Hematopoietic multipotent progenitor cell (in vitro differentiated cells): Measurements from ENCODE around the gene HEATR3.

DNA sequence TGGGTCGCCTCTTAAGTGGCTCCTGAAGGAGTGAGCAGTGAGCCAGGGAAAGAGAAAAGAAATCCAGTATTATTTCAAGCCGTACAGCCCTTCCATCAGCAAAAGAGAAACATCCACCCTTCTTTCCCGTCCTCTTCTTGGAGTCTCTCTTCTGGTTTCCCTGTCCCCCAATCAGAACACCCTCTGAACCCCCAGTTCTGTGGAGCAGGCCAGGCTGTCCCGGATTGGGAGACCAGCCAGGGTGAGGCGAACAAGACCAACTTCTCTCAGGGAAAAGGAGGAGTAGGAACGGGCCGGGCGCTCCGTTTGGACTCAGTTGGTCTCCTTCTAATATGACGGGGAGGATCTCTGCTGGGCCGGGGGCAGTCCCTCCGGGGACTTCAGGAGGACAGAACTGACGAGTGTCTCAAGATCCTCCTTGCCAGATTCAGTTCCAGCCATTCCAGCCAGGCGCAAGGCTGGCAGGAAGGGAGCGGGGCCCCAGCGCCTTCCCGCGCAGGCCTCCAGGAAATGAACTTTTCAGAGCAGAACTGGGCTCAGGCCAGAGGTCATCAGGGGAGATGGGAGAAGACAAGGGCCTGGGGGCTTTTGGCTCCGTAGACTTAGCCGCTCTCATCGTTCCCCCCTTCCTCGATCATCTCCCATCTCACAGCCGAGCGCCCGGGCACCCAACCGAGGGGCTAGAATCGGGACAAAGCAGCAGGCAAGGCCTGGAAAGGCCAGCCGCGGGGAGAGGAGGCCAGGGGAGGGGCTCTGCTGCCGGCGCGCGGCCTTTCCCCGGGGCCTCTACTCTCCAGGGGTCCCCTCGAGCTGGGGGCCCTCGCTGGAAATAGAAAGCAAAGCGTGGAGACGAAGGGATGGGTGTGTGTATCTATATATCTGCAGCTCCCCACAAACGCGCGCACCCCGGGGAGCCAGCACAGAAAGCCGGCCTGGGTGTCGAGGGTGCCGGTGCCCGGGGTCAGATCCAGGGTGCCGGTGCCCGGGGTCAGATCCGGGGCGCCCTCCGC, 1.6 kb downstream of the ZNF423 start:
- CAGE, long polyA plus RNA: no peak

DNA sequence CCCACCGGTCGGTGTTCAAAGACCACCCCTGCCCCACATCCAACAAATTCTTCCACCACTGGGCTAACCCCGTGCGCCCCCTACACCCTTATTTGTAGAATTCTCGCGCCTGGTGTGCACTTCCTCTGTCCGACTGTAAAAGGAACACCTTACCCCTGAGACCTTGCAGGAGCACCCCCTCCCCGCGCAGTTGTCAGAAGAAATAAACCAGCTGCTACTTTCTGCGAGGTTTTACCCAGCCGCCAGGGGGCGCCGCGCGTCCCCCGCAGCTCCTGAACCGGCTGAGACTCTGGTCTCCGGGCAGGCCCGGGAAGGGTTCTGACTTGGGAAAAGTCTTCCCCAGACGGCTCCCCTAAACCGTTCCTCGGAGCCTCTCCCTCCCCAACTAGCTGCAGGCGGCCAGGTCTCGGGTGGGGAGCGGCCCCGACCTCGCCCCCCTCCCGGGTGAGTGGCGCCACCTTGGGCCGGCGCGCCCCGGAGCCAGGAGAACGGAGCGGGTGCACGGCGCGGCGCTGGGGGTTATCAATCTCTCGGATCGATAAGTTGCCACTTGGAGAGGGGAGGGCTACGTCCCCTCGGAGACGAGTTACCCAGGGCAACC, 1.8 kb upstream of the ZNF423 start:
- CAGE, long polyA plus RNA: no peak

DNA sequence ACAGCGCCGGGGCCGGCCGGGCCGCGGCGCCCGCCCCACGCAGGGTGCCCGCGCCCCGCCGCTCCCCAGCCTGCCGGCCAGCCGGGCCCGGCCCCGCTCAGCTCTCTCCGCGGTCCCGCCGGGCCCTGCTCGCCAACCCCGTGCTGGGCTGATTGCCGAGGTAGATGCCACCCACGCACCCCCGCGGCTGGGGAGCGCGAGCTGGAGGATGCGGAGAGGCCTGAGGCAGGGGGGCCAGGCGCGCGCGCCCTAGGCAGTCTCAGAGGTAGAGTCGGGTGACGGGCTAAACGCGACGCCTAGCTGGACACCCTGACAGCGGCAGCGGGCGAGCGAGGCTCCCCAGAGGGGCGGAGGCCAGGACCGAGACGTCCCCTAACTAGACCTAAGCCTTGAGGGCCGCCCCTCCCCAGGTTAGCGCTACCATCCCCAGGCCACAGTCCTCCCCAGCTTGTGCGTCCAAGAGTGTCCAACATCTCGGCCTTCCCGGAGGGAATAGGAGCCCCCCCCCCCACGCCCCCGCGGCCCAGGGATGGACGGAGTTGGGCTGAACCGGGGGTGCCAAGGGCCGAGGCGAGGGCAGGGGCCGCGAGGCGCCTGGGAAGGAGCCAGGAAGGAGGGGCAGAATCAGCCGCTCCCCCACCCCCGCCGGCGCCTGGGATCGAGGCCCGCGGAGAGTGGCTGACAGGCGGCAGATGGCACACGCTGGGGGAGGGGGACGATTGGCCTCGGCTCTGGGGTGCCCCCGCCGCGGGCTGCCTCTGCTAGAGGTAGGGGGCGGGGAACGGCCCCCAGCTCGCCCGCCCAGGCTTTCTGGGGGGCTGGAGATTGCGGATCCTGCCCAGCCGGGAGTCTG, 2.5 kb upstream of the ZNF423 start:
- CAGE, long polyA plus RNA: no peak

DNA sequence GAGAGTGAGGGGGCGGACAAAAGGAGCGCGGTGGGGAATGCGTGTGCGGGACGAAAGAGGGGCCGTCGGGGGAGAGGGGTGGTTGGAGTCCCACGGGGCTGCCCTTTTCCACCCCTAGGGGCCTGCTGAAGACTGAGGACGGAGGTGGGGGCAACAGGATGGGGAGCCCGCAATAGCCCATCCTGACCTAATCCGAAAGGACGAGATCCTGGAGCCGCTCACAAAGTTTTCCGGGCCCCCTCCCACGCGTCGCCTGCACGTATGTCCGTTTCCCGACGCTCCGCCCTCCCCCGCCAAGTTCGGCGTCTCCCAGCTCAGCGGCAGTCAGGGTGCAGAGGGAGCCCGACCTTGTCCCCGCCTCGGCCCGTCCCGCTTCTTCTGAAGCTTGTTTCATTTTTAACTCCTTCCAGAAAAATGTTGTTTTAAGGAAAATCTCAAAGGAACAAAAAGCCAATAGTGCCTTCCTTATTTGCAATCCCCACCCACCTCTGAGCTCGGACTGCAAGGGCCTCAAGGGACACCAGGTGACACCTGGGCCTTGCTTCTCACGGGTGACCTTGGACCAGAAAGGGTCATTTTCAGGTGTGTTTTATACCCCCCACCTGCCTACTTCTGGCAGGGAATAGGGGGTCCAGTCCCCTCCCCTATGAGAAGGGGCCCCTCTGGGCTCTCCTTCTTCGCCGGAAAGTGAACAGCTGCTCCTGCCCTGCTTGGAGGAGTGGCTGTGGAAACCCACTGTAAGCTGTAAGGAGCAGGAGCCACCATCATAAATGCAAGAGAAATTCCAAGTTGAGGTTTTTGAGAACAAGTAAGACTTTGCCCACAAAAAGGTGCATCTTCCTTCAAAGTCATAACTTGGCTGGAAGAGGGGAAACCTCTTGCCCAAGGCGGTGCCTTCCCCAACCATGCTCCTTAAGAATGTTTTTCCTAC, 3.4 kb upstream of the ZNF423 start:
- CAGE, long polyA plus RNA: no peak

GRCh38 chr16:49986288-49987058, 38.6 kb upstream of the CNEP1R1 start:
- CAGE, long polyA plus RNA: no peak

GRCh38 chr16:50025370-50026117, 519 bp downstream of the CNEP1R1 start:
- CAGE, long polyA plus RNA: no peak

DNA sequence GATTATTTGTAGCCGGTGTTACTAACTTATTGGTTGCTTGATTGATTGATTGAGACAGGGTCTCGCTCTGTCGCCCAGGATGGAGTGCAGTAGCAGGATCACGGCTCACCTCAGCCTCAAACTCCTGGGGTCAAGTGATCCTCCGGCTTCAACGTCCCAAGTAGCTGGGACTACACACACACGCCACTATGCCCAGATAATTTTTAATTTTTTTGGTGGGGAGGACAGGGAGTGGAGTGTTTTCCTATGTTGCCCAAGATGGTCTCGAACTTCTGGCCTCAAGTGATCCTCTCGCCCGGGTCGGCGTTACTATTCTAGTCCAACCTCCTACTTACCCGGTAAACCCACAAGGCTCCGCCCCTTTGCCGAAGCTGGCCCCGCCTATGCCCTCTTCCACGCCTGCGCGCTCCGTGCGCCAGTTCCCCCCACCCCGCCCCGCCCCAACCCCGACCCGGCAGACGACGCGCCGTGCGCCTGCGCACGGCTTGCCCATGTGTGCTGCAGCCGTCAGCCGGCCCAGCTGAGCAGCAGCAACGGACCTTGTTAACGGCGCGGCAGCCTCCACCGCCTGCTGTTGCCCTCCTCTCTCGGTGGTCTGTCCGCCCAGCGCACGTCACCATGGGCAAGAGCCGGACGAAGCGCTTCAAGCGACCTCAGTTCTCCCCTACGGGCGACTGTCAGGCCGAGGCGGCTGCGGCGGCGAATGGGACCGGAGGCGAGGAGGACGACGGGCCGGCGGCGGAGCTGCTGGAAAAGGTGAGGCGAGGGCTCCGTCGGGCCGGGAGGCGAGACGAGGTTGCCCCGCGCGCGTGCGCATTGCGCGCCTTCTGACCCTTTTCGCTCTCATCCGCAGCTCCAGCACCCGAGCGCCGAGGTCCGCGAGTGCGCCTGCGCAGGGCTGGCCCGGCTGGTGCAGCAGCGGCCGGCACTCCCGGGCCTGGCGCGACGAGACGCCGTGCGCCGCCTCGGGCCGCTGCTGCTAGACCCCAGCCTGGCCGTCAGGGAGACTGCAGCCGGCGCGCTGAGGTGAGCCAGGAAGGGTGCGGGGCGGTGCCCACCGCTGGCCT, at the start of gene HEATR3:
Gene HEATR3 (plus strand): TSS at position 457 of the 1,067 bp plus-strand sequence.
- CAGE, long polyA plus RNA: start-site peak on the plus strand centred at position 468 of the sequence, 31 bp wide, 659 reads

GRCh38 chr16:50229033-50229855, 37.1 kb upstream of the ADCY7 start:
- CAGE, long polyA plus RNA: no peak

GRCh38 chr16:50272056-50272528, 5.7 kb downstream of the ADCY7 start:
- CAGE, long polyA plus RNA: no peak

DNA sequence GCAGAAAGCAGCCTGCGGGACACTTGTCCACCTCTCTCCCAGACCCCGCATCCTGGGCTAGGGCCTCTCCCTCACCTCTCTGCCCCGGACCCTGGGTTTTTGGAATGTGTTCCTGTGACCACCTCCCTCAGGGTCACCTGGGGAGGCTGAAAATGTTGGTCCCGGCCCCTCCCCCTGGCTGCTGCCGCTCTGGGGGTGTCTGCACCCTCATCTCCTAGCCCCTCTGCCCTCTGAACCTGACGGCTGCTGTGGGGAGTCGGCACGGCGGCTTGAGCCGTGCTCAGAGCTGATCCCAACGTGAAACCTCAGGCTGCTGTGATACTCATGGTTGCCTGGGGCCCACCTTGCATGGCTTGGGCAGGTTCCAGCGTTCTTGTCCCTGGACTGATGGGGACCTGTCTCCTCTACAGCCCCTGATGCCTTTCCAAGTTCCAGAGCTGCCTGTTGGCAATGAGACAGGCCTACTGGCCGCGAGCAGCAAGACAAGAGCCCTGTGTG, 42.8 kb downstream of the ADCY7 start:
- CAGE, long polyA plus RNA: no peak

GRCh38 chr16:50313555-50314005, 47.2 kb downstream of the ADCY7 start:
- CAGE, long polyA plus RNA: no peak

GRCh38 chr16:50323407-50324168, 45.2 kb downstream of the BRD7 start:
- CAGE, long polyA plus RNA: no peak

- CAGE, long polyA plus RNA: no peak
These were observed 33.6 kb downstream of the BRD7 start for GRCh38 chr16:50335095-50335617.

DNA sequence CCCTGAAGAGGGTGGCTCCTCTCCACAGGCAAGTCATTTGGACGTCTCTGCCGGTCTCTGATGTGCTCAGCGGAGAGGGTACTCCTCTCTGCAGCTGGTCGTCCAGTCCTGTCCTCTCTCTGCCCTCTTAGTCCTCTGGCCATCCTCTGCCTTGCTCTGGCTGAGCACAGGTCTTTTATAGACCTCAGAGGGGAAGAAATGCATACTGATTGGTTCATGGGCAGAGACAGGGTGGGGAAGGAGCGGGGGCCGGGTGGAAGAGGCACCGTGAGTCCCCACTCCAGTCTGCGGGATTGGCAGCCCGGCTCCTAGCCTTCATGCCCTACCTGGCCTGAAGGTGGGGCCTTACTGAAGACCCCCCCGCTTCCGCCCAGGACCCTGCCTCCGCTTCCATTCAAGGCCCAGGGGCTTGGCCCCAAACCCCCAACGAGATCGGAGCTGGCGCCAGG, 69.9 kb upstream of the NKD1 start:
- CAGE, long polyA plus RNA: no peak

GRCh38 chr16:50664942-50665781, 15.9 kb downstream of the SNX20 start:
- CAGE, long polyA plus RNA: no peak

DNA sequence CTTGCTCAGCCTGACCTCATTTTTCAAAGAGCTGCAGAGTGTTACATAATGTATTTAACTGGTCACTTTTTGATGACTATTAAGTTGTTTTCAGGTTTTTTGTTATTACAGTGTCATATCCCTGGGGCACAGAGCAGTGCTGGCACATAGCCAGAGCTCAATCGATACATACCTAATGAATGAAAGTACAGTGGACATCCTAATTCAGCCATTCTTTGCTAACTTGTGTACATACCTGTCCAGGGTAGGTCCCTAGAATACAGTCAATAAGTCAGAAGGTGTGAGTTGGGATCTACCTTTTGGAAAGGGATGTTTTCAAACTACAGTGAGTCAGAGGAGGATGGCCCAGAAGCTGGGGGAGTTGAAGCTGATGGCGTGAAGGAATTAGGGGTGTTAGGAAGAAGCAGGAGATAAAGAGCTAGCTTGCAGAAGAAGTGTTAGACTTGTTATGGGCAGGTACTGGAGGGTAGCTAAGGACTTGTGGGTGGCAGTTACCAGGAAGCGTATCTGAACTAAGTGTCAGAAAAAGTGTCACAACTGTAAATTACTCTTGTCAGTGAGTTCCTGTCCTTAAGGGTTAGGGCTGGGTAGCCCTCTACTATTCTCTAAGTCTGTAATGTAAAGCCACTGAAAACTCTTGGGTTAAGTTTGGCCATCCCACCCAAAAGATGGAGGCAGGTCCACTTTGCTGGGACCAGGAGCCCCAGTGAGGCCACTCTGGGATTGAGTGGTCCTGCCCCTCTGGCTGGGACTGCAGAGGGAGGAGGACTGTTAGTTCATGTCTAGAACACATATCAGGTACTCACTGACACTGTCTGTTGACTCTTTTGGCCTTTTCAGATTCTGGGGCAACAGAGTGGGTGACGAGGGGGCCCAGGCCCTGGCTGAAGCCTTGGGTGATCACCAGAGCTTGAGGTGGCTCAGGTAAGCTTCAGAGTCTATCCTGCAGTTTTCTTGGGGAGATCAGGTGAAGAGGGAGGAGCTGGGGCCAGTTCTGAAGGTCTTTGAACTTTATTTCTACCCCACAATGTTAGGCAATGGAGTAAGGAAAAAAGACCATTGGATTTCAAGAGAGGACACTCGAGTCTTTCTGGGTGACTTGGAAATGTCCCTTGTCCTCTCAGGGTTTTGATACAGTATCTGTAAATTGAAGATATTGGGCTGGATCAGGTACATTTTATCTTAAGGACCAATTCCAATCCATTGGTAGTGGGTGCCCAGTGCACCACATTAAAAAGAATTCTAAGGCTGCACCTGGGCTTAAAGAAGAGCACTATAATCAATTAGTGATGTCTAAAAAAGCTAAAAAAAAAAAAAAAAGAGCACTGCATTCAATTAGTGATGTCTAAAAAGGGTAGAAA, 19.6 kb upstream of the CYLD start:
- CAGE, long polyA plus RNA: no peak

- CAGE, long polyA plus RNA: no peak
These were observed 85.0 kb downstream of the CYLD start for GRCh38 chr16:50826849-50827240.

- CAGE, long polyA plus RNA: no peak
These were observed 13.9 kb downstream of the SALL1 start for GRCh38 chr16:51137056-51137616.

DNA sequence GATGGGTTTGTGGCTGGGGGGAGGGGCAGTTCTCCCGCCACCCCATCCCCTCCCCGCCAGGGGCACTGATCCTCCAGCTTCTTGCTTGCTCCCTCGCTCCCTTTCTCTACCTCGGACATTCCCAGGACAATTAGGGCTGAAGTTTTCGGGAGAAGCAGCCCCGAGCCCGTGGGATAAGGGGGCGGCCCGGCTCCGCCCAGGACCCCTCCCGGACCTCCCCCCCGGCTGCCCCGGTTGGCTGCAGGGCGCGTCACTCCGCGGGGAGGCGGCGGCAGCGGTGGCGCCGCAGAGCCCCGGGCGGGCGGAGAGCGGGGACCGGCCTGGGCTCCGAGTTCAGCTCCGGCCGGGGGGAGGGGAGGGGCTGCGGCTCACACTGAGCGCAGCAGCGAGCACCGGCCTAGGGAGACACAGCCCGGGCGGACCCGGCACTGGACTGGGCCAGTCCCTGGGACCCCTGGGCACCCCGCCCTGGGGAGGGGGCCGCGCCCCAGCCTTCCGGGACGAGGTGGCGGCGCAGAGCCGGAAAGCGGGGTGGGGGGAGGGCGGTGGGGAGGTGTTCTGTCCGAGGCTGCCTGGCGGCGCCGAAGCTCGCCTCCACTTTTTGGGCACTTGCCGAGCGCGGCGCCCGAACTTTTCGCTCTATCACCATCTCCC, 1.2 kb upstream of the SALL1 start:
- CAGE, long polyA plus RNA: no peak

DNA sequence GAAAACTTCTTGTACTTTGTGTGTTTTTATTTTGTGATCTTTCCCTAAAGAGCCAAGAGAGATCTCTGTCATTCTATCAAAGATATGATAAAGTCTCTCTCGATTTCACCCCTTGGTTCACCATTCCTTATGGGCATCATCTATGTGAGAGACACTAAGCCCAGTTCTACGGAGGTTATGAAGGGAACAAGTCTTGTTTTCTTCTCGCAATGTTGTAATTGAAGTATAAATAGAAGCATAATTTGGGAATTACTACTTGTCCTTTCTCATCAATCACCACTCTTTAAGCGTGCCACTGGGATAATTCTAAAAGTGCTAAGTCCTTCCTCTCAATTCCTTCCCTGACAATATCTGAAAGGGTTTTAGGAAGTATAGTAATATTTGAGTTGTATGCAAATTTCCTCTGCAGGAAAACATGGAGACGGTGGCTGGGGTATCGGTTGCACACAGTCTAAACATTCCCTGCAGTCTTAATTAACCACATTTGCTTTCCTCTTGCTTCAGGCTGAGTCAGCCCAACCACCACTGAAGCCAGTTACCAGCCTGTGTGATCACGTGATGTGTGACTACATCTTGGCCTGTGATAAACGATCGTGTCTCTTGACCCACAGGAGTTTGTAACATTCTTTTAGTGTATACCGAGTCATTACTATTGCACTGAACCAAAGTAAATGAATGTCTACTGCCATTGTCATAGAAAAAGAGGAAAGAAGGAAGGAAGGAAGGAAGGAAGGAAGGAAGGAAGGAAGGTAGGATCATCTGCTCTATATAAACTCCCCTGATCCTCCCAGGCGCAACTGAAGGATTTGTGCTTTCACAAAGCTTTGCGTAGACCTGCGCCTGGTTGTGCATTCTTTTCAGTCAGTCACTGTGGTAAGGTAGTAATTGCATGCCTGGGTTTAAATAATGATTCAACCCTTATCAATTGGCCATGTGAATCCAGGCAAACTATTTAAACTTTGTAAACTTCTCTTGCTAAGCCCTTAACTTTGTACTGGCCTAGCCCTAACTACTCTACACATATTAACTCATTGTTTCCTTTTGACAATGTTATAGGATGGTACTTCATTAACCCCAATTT, 280.5 kb upstream of the SALL1 start:
- CAGE, long polyA plus RNA: no peak